Measurements from ENCODE around the gene DLL1.

DNA sequence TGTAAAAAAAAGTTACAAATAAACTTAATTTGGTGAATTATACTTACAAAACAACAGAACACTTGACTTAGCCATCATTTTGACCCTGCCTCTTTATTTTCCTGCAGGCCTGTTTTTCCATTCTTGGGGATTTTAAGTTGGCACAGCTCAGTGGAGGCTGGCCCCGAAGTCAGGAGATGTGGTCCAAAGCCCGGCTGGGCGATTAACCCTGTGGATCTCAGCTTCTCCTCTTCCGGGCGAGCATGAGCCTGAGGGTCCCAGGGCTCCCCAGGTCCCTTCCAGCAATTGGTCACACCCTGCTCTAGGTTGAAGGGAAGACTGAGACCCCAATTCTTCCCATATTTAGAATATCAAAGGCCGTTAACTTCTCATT lies 2.3 kb downstream of the THBS2 start:
- PRO-cap, result no peak

DNA sequence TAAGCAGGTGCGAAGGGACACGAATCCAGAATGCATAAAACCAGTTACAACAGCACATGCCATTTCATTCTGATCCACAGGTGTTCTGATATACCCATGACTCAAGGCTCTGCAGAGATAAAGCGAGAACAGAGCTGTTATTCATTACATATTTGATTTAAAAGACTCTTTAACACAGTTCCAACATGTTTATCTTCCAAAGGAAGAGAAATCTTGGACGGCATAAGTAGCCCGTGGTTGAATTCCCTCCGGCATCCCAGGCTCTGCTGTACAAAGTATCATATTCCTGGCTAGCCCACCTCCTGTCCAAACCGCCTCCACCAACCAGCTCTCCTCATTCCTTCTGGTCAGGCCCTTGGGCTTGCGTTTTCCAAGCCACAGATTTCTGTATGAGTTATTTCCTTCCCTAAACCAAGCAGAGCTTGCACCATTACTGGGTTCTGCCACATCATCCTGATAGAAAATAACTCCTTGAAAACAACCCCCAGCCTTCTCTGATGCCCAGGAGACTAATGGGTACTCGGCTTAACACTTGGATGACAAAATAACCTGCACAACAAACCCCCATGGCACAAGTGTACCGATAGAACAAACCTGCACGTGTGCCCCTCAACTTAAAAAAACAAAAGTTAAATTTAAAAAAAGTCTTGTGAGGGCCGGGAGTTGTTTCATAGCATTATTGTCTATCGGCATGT lies 36.4 kb upstream of the THBS2 start:
- PRO-cap, result no peak

DNA sequence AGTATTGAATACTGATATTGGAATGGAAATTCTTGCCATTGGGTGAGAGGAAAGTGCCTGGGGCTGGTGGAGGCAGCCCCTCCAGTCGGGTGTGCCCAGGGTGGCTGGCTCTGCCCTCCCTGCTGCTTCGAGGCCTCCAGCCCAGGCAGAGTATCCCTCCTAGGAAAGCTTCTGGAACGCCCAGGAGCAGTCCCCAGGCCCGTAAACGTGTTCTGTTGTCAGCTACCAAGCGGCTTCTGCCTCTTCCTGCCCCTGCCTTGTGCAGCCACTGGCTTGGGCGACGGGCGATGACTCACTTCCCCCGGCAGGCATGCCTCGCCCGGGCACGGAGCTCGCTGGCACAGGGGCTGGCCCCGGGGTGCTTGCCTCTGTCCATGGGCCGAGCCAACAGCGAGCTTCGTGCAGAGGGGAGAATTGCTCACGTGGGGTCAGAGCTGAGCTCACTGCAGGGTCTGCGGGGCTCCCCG lies 86.7 kb upstream of the THBS2 start:
- PRO-cap, result no peak

DNA sequence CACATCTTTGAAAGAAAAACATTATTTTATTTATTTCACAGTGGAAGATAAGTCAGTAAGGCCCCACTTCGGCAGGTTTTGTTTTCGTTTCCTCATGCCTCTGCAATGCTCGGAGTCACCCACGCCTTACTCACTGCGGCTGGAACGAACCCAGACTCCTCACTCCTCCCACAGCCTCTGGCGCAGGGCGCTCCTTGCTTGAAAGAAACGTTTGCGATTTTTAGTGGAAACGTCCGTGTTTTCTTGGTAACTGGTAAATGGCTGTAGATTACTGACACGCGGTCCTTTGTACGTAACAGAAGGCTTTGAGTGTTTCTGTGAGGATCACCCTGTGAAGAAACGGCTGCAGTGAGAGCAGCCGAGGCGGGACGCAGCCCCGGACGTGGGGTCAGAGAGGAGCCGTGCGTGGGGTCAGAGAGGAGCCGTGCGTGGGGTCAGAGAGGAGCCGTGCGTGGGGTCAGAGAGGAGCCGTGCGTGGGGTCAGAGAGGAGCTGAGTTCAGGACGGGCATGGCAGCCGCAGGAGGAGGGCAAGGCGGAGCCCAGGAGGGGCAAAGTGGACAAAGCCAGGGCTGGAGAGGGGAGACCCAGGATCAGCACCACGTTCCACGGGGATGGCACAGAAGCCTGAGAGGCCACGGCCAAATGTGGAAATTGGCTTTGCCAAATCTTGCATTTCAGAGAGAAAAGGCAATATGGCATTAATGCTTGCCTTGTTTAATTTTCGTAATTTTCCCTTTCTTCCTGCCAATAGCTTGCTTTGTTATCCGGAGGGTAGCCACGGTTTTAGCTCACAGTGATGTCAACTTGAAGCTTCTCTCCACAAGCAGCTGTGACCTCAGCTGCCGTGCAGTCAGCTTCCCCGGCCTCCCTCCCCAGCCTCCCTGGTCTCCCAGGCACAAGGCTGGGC lies 198.7 kb upstream of the THBS2 start:
- PRO-cap, result unidirectional peak, minus-strand start at position 341 of the sequence

GRCh38 chr6:169589324-169590248 lies 112.2 kb downstream of the WDR27 start:
- PRO-cap, result no peak

- PRO-cap, result no peak
Measured at GRCh38 chr6:169620380-169620647, 81.5 kb downstream of the WDR27 start.

DNA sequence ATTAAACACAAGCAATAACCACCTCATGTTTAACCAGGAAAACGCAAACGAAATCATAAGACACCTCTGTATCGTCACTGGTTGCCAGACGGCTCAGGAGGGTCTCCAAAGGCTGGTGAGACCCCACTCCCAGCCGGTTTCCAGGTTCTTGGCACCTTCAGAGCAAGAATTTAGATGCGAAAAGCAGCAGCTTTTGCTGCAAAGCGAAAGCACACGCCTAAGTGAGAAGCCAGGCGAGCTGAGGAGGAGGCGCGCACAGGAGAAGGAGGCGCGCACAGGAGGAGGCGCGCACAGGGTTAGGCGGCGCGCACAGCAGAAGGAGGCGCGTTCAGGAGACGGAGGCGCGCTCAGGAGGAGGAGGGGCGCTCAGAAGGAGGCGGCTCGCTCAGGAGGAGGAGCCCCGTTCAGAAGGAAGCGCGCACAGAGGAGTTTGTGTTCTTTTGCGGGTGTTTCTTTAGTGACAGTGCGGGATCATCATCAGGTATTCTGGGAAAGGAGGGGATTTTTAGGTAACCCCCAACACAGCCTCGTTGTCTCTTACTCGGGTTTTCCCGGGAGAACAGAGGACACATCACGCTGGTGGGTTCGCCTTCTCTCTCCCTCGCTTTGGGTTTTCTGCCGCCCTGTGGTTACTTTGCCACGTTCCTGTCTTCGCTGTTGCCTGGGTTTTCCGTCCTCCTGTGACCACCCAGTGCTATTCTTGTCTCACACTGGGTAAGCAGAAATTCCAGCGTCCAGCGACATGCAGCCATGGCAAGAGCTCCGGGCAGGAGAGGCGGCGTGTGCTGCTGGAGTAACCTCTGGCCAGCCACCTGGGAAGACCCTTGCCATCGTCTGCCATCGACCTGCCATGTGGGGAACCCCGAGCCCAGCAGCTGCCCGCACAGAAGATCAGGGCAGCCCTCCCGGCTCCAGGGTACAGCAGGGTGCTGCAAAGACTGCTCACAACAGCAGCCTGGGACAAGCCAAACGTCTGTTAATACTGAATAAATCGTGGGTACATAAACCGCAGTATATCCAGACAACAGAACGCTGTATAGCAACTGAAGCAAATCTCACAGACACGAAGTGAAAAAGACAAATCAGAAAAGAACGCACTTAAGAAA lies 47.0 kb downstream of the WDR27 start:
- PRO-cap, result no peak

DNA sequence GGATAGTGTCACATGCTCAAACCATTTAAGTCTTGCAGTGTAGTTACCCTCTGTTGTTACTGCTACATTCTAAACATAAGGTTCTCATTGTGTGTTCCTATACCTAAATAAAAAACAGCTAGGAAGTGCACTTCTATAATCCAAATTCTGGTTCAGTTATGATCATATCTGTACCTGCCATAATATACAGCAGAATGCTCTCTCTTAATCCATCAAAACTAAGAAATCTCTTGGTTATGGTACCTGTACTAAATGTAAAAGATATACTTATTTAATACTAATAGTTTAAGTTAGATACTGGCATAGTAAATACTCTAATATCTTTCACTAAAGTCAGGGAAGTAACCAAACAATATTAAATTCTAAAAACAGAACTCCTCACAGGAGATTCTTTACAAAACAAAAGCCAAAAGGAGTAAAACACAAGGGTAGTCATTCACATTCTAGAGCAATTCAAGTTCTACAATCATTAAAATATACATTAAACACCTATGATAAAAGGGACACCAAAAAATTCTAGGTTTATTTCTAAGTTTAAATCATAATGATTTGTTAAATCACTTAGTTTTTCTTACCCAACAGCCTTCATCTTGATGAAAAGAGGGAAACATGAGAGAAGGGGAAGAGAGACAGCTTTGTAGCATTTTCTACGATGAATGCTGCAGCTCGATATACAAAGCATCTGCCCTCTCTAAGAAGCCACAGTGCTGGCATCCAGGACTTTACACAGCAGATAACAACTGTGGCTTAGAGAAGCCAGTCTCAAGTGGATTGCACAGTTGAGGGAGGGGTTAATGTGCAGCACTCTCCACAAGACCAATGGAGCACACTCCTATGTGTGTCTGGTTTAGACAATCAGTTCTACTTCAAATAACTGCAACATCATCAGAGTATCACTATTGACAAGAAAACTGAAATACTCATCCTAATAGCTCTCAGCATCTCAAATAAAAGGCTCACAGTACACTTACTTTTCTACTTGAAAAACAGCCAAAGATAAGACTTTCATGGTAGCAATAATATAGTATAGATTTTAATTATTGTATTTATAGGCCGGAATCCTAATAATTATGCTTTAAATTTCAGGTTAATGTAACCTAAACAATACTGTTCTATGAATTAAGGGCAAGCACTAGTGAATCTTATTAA lies 5.7 kb downstream of the C6orf120 start:
- PRO-cap, result no peak

GRCh38 chr6:169712261-169712676 lies 10.3 kb downstream of the C6orf120 start:
- PRO-cap, result no peak

DNA sequence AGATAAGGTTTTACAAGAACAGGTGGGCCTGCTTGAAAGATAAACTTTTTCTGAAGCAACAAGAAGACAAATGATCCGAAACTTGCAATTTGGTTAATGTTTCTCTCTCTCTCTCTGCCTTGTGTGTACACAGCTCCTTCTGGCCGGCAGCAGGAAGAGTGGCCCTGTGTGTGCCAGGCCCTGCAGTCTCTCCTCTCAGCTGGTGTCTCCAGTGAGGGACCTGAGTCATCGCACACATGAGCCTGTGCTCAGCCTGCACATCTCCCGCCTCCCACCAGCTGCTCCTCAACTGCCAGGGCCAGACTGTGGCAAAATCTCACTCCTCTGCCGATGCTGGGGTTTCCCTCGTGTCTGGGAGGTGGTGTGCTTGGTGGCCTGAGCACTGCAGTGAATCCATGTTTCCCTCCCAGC lies 49.3 kb downstream of the ERMARD start:
- PRO-cap, result no peak

DNA sequence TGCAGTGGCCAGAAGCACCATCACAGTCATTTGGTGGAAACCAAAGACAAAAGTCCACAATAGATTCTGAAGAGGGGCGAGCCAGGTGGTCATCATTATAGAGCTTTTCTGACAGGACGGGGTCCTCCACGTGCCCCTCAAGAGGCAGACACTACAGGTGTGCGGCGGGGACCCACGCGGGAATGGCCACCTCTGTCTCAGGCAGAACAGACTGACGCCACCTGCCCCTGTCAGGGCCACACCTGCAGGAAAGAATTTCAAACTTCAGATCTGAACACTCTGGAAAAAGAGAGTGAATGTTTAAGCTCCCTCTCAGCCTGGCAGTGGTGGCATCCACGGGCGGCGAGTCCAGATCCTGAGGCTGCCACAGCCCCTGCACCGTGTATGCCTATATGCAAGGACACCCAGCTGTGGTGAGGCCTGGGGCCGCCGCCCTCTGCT lies 234.7 kb downstream of the ERMARD start:
- PRO-cap, result no peak

DNA sequence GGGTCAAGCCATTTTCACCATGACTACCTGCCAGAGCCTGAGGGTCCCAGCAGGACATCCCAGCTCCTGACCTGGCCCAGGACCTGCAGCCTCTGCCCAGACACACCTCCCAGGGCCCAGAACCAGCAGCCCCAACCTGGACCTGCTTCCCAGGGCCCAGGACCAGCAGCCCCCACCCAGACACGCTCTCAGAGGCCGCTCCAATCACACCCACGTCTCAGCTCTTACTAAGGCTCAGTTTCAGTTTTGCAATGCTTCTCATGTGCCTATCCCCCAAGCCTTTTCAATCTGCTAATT lies 253.4 kb downstream of the DLL1 start:
- PRO-cap, result no peak

DNA sequence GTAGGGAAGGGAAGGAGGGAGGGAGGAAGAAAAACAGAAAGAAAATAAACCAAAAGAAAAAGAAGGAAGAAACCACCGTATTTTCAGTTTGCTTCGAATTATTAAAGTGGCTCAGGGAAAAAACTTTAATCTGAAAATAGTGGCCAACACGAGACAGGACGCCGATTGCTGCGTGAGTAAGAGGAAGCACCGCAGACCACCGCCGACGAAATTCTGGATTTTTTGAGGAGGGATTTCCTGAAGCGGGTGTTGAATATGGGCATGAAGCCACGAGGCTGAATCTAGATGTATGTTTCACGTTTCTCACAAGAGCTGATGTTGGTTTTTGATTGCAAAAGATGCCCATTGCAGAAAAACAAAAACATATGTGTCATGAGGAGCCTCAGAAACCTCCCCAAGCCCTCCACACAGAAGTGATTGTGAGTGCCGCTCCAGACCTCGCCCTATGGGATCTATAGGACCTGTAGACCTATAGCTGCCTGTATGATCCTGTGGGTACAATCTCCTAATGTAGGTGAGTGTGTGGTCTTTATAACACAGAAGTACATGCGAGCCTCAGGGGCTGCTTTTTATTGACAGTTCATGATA lies 244.1 kb downstream of the DLL1 start:
- PRO-cap, result unidirectional peak, plus-strand start at position 385 of the sequence

DNA sequence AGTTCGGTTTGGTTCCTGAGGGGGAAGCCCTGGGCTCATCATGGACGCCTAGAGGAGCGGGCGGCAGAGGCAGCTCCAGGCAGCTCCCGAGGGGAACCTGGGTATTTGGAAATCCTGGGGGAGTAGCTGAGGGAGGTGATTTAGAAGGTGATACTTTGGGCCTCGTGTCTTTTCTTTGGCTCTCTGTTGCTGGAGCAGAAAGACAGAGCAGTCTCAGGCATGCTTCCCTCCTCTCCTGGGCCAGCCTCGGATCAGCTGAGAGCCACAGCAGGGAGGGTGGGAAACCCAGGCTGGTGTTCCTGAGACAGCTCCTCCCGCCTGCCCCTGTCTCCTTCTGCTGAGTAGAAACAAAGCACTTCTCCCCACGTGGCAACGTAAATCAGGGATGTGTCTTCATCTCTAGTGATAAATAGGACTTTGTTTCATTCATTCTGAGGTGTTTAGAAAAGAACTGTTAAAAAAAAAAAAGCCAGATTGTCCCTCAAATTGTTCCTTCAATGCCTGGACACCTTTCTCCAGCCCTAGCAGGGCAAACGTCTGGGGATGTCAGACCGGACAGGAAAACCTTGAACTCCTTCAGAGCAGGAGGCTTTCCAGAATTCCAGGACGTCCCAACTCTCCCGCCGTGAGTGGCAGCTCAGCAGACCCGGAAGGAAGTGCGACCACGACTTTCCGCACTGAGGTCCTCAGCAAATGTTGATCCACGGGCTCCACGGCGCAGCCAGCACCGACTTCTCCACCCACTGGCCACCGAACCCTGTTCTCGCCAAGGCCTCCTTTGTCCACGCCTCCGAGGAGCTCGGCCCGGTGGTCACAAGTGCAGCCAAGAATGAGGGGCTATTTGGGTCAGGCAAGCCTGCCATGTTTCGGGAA lies 139.2 kb downstream of the DLL1 start:
- PRO-cap, result unidirectional peak, plus-strand start at position 696 of the sequence

- PRO-cap, result no peak
Measured at GRCh38 chr6:170178833-170179341, 112.0 kb downstream of the DLL1 start.

DNA sequence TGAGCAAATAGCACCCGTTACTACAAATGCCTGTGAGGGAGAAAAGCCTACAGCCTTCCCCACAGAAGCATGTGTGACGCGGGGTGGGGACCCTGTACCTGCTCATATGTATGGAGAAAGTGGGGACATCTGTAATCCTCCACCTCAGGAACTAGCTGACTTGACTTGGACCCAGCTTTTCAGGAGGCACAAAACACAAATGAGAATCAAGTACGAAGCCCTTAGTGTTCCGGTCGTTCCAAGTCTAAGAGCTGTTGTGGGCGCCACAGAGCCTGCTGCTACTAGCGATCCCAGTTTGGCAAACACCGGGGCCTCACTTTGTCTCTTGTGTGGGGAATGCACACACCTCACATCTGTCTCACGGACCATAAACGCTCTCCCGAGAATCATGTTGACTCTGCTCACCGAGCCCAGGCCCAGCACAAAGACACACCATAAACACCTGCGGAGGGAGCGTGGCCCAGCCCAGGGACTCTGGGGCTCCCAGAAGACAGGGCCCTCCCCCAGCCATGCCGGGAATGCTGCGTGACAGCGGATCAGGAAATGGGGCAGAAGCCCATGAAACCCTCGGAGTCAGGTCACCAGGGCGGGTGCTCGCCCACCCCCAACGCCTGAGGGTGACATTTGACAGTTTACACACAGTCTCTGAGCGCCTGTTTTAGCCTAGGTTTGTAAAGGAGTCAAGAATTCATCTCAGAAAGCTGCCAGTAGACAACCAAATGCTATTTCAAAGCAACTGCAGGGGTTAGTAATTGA lies 21.5 kb downstream of the DLL1 start:
- PRO-cap, result bidirectional peak, plus-strand start at position 564 of the sequence, minus-strand start at position 297 of the sequence

- PRO-cap, result no peak
Measured at GRCh38 chr6:170271612-170272443, 19.1 kb downstream of the DLL1 start.

- PRO-cap, result bidirectional peak, plus-strand start at chr6:170290703, minus-strand start at chr6:170290752; bidirectional peak, plus-strand start at chr6:170290888, minus-strand start at chr6:170290928; bidirectional peak, plus-strand start at chr6:170291223, minus-strand start at chr6:170291059
Measured at GRCh38 chr6:170290246-170291136, at the start of gene DLL1. DLL1 (minus strand) TSS chr6:170291078.

DNA sequence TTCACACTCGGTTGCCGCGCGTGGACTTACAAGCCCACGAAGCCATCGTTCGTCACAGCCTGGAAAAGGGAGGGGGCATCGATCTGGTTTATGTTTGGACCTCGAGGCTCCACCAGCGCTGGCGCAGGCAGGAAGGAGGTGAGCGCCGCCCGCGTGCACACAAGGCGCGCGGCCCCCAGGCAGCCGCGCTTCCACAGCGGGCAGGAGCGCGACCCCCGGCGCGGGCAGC lies 4.4 kb upstream of the DLL1 start:
- PRO-cap, result no peak

- PRO-cap, result unidirectional peak, minus-strand start at chr6:170297333
Measured at GRCh38 chr6:170296958-170297714, 6.3 kb upstream of the DLL1 start.